Measurements from ENCODE around the genes NPEPPS, TBX21, OSBPL7, SP6 and NFE2L1.

DNA sequence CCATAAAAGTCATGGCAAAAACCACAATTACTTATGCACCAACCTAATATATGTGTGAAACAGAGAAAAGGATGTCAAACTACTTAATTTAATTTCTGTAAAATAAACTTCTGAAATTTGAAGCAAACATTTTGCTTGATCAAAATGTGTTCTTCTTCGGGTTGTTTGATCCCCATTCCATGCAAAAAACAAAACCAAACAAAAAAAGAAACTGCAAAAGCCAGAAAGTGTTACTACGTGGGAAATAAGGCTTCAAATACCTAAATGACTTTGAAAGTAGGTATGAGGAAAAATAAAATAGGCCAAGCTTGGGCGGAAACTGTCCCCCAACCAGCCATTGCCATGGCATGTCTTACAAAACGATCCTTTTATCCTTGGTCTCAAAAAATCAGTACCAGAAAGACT, 70.6 kb downstream of the CDC27 start:
- PRO-cap = no peak
- RAMPAGE, long total RNA, 4 experiments = no peak in any of the 4 experiments

- PRO-cap = unidirectional peak, minus-strand start at chr17:47205039
- RAMPAGE, long total RNA, 4 experiments = no peak in any of the 4 experiments
Observed at GRCh38 chr17:47204670-47206066, 4.0 kb upstream of the MYL4 start.

DNA sequence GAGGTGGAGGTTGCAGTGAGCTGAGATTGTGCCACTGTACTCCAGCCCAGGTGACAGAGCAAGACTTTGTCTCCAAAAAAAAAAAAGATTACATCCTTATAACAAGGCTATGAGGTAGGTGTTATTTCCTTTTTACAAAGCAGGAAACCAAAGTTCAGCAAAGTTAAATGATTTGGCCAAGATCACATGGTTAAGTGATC, 8.1 kb downstream of the MYL4 start:
- PRO-cap = no peak
- RAMPAGE, long total RNA, 4 experiments = no peak in any of the 4 experiments

- PRO-cap = bidirectional peak, plus-strand start at chr17:47275732, minus-strand start at chr17:47275595
- RAMPAGE, long total RNA, 4 experiments = no peak in any of the 4 experiments
Observed at GRCh38 chr17:47275171-47276070, 21.8 kb downstream of the ITGB3 start.

- PRO-cap = no peak
- RAMPAGE, long total RNA, 4 experiments = no peak in any of the 4 experiments
Observed at GRCh38 chr17:47288414-47288960, 34.9 kb downstream of the ITGB3 start.

DNA sequence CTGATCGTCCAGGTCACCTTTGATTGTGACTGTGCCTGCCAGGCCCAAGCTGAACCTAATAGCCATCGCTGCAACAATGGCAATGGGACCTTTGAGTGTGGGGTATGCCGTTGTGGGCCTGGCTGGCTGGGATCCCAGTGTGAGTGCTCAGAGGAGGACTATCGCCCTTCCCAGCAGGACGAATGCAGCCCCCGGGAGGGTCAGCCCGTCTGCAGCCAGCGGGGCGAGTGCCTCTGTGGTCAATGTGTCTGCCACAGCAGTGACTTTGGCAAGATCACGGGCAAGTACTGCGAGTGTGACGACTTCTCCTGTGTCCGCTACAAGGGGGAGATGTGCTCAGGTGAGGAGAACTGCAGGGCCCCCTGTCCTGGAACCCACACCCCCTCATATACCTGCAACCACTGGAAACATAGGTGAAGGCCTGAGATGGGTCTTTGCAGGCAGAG, 31.5 kb upstream of the EFCAB13 start:
- PRO-cap = no peak
- RAMPAGE, long total RNA, 4 experiments = no peak in any of the 4 experiments

- PRO-cap = no peak
- RAMPAGE, long total RNA, 4 experiments = no peak in any of the 4 experiments
Observed at GRCh38 chr17:47438119-47439413, 92.3 kb upstream of the NPEPPS start.

DNA sequence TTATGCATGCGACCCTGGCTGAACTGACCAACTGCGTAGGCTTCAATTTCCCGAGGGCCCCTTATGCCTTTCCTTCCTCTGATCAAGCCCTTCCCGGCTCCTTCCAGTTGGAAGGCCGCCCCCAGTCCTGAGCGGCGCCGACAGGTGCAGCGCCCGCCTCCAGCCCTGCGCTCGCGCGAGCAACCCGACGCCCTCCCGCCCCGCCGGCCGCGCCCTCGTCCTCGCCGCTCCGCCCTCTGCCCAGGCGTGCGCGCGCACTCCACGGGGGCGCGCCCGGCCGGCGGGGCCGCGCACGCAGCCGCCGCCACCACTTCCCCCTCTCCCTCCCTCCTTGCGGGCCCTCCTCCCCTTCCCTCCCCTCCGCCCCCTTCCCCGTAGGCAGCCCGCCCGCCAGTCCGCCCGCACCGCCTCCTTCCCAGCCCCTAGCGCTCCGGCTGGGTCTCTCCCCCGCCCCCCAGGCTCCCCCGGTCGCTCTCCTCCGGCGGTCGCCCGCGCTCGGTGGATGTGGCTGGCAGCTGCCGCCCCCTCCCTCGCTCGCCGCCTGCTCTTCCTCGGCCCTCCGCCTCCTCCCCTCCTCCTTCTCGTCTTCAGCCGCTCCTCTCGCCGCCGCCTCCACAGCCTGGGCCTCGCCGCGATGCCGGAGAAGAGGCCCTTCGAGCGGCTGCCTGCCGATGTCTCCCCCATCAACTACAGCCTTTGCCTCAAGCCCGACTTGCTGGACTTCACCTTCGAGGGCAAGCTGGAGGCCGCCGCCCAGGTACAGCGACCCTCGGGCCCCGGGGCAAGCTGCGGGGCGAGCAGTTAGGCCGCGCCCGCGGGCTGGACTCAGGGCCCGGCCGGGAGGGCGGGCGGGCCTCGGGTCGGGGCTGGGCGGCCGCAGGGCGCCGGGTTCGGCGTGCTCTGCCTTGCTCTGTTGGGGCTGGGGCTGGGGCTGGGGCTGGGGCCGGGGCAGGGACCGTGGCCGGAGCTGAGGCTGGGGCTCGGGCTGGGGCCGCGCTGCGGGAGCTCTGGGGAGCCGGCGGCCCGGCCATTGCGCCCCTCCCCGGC, at the start of gene NPEPPS:
Gene NPEPPS (plus strand): TSS at position 310 of the 1,047 bp plus-strand sequence.
- PRO-cap = bidirectional peak, plus-strand start at position 377 of the sequence, minus-strand start at position 189 of the sequence; unidirectional peak, minus-strand start at position 698 of the sequence
- RAMPAGE, long total RNA, 4 experiments = start-site peak on the plus strand in 2 of 4 experiments, centred at positions 411 to 596 of the sequence, 23 to 61 reads per replicate

- PRO-cap = no peak
- RAMPAGE, long total RNA, 4 experiments = no peak in any of the 4 experiments
Observed at GRCh38 chr17:47659509-47660570, 10.1 kb downstream of the KPNB1 start.

GRCh38 chr17:47670389-47670961, 20.8 kb downstream of the KPNB1 start:
- PRO-cap = no peak
- RAMPAGE, long total RNA, 4 experiments = no peak in any of the 4 experiments

DNA sequence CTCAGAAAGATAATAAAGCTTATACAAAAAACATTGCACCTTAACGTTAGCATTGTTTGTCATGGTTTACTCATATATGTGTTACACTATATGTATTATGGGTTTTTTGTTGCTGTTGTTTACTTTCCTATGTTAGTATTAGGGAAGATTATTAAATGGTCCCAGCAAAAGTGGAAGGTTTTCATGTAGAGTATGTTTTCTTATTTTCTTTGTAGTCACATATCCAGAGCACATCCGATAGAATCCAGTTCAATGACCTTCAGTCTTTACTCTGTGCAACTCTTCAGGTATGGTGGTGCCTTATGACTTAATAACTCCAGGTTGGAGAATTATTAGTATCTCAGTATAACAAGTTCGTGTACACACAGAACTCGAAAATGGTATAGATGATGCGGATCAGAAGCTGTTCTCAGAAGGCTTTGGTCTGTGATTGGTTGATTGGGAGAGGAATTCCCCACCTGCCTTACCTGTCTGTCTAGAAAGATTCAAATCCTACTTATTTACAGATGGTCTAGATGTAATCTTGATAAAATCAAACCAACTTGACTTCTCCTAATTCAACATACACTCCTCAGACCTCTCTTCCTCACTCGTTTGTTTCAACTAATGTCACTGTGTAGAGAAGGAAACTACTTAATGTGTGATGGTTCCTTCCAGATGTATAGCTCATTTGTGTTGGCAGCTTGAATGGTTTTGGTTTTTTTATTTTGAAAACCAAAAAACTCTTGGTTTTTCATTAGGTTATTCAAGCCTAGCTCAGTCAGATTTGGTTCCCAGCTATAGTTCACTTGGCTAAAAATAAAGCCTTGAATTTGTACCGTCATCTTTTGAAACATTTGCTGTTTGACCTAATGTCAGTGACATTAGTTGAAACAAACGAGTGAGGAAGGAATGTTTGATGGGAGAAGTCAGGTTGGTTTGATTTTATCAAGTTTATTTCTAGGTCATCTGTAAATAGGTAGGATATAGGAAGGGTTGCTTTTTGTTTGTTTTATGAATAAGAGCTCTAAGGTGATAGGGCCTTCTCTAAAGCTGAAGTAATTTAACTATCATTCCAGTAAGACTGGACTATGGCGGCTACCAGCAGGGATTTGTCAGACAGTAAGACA, 20.3 kb upstream of the TBKBP1 start:
- PRO-cap = no peak
- RAMPAGE, long total RNA, 4 experiments = start-site peak on the plus strand in 1 of 4 experiments, centred at position 844 of the sequence, 12 reads per replicate

DNA sequence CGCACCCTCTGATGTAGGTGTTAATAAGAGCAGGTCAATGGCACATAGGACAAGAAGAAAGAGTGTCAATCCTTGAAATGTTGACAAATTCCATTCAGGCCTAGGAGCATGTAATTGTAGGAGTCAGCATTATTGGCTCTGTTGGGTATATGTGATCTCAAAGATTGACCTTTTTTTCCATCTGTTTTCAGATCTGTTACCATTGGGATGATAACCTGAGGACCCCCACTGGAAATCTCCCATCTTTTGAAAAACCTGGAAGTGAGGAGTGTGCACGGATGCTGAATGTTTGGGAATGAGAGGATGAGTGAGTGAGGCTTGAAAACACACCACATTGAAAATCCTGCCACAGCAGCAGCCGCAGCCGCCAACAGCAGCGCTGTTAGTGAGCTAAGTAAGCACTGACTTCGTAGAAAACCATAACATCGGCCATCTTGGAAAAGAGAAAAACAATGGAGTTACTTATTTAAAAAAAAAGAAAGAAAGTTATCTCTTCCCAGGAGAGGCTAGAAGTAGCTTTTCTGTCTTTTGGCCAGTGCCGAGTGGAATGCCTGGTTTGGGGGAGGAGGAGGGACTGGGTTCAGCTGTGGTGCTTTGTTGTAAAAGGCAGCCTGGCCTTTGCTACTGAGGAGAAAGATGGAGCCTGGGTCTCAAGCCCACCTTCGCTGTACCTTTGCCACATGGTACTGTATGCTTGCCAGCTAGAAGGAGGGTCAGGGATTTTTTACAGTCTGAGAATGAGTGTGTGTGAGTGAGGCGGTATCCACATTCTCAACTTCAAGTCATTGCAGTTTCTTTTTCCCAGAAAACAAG, 11.5 kb upstream of the TBKBP1 start:
- PRO-cap = no peak
- RAMPAGE, long total RNA, 4 experiments = no peak in any of the 4 experiments

- PRO-cap = bidirectional peak, plus-strand start at chr17:47733236, minus-strand start at chr17:47733104; unidirectional peak, plus-strand start at chr17:47733457
- RAMPAGE, long total RNA, 4 experiments = no peak in any of the 4 experiments
Observed at GRCh38 chr17:47732719-47733822, at the start of gene TBX21. Gene TBX21, plus strand, starts transcription at chr17:47733236.

DNA sequence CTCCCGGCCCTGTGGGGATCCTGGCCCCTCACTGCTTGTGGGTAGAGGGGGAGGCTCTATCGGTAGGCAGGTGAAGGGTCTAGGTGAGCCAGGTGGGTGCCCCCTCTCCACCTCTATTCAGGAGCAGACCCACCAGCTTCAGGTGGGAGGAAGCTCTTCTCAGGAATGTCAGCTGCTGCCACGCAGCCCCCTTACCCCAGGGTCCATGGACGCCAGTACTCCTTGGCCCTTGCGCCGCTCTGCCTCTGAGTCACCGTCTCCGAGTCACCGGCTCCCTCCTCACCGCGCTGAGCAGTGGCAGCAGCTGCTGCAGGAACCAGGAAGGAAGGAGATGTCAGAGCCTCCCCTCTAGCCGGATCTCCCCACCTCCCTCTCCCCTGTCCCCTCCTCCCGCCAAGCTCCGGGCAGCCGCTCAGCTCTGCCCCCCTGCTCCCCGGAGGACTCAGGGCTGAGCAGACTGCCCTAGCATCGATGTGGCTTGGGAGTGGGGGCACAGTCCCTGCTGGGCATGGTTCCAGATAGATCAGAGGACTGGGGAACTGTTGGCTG, at the start of gene OSBPL7:
Gene OSBPL7 (minus strand): TSS at position 324 of the 549 bp plus-strand sequence.
- PRO-cap = bidirectional peak, plus-strand start at position 429 of the sequence, minus-strand start at position 296 of the sequence
- RAMPAGE, long total RNA, 4 experiments = start-site peak on the minus strand in 4 of 4 experiments, centred at positions 278 to 459 of the sequence, 14 to 325 reads per replicate

- PRO-cap = no peak
- RAMPAGE, long total RNA, 4 experiments = no peak in any of the 4 experiments
Observed at GRCh38 chr17:47822946-47823520, 1.4 kb upstream of the OSBPL7 start.

DNA sequence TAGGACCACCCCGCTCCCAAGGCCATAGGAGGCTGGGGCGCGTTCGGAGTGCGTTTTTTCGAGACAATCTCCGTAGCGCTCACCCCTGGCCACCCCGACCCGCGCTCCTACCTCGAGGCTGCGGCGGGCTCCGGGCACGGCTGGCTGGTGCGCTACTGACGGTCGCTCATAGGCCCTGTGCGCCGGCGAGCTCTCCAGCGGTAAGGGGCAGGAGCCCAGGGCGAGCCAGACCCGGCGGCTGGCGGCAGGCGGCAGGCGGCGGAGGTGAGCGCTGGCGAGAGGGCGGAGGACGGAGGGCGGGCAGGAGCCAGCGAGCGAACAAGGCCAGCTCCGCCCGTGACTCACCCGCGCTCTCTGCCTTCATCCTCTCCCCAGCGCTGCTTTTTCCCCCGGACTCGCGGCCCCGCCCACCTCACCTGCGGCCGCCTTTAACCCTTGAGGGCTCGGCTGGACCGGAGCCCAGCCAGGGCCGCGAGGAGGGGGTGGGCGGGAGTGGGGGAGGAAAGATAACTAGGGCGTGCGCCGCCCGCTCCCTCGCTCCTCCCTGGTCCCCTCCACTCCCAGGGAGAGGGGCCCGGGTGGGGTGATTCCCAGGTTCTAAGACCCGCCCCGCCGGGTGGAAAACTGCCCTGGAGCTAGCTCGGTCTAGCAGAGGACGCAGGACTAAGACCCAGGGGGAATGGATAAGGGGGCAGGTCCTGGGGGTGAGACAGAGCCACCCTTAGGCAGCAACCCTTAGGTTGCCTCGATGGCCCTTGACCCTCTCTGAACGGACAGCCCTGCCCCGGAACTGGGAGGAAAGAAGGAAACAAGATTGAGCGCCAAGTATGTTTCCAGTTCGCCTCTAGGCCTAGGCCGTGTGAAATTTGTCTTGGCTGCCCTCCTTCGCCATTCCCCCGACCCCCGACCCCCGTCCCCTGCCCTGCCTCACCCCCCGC, at the start of gene SP6:
Gene SP6 (minus strand): TSS at position 356 of the 938 bp plus-strand sequence.
- PRO-cap = bidirectional peak, plus-strand start at position 438 of the sequence, minus-strand start at position 356 of the sequence; bidirectional peak, plus-strand start at position 836 of the sequence, minus-strand start at position 764 of the sequence
- RAMPAGE, long total RNA, 4 experiments = start-site peak on the minus strand in 3 of 4 experiments, centred at positions 269 to 343 of the sequence, 23 to 92 reads per replicate

DNA sequence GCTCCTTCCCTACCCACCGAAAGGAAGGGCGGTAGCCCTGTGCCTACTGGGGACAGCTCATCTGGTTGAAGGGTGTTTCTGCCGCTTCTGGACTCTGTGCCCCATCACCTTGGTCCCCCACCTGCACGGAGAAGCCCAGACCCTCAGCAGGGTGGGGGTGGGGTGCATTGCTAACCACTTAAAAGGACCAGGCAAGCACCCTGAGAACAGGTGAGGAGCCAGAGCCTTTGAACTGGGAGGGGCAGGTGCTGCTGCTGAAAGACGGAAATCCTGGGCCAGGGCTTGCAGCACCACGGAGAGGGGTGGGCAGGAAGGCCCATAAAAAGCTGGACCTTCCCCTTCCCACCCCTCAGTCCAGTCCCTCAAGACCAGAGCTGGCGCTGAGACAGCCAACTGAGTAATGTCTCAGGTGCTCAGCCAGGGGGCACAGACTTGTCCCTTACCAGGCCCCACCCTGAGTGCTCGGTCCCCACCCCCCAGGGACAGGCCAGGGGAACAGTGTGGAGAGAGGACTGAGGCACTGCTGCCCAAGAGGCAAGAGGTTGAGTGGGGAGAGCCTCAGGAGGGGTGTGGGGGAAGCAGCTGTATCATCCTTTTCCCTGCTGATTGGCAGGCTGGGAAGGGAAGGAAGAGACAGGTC, 11.0 kb upstream of the SP2 start:
- PRO-cap = bidirectional peak, plus-strand start at position 501 of the sequence, minus-strand start at position 234 of the sequence
- RAMPAGE, long total RNA, 4 experiments = no peak in any of the 4 experiments

- PRO-cap = bidirectional peak, plus-strand start at chr17:47968067, minus-strand start at chr17:47967904
- RAMPAGE, long total RNA, 4 experiments = no peak in any of the 4 experiments
Observed at GRCh38 chr17:47967532-47968186, 3.3 kb upstream of the CDK5RAP3 start.

GRCh38 chr17:48023668-48024893, 13.5 kb downstream of the COPZ2 start:
- PRO-cap = no peak
- RAMPAGE, long total RNA, 4 experiments = no peak in any of the 4 experiments

GRCh38 chr17:48048191-48048448, at the start of gene NFE2L1:
Gene NFE2L1, plus strand, starts transcription at chr17:48048359.
- PRO-cap = bidirectional peak, plus-strand start at chr17:48048341, minus-strand start at chr17:48048071
- RAMPAGE, long total RNA, 4 experiments = start-site peak on the plus strand in 4 of 4 experiments, at chr17:48048341-48048384 at its widest, 92 to 1,255 reads per replicate